GM23248 (cell line): ENCODE results near the gene WDR38.

DNA sequence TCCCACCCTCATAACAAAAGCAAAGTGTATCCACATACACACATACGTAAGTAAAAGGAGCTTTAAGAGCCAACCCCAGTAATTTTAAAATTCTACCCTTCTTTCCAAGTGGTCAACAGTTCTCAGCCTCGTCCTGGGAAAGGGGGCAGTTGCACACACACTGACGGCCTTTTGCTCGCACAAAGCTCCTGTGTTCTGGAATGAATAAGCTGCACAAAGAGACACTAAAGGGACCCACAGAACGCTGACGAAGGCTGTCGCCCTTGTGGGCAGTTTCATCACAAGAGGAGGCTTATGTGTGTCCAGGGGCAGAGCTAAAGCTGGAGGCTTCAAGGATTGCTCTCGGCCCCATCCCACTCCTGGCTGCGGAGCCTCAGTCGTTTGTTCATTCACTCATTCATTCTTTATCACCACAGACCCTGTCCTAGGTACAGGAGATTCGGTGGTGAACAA, 67.0 kb upstream of the NEK6 start:
- RAMPAGE, long total RNA = no peak

DNA sequence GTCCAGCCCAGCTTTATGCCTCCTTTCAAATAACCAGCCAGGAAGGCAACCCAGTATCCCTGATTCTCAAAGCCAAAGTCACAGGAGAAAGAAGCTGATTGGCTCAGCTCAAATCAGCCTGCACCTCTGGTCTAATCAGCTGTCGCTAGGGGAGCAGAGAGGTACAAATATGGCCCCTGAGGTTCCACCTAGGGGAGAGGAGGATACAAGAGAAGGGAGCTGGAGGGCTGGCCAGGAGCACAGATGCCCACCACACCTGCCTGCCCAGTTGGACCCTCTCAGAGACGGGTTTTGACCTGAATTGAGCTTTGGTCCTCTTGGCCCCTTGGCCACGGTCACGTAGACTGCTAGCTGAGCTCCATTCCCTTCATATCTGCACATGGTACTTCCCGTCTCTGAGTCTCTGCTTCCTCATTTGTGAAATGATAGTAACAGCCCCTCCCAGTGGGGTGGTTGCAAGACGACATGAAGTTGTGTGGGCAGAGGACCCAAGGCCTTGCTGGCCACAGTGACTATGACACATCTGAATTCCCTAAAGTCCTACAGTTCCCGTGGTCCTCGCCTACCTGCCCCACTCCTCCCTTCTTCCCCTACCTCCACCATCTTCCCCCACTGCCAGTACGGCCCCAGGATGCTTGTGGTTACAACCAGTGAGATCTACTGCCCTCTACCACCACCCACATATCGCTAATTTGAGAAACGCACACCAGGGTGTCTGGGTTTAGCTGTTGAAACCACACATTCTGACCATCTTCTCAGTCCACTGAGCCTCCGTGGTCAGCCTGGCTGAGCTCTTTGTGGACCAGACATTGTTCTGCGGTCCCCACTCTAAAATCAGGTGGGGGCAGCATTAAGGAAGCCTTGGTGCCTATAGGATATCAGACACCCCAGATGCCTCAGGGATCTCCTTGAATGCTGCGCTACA, 60.4 kb upstream of the NEK6 start:
- RAMPAGE, long total RNA = no peak

- RAMPAGE, long total RNA = no peak
Observed at GRCh38 chr9:124222329-124222719, 35.4 kb upstream of the NEK6 start.

DNA sequence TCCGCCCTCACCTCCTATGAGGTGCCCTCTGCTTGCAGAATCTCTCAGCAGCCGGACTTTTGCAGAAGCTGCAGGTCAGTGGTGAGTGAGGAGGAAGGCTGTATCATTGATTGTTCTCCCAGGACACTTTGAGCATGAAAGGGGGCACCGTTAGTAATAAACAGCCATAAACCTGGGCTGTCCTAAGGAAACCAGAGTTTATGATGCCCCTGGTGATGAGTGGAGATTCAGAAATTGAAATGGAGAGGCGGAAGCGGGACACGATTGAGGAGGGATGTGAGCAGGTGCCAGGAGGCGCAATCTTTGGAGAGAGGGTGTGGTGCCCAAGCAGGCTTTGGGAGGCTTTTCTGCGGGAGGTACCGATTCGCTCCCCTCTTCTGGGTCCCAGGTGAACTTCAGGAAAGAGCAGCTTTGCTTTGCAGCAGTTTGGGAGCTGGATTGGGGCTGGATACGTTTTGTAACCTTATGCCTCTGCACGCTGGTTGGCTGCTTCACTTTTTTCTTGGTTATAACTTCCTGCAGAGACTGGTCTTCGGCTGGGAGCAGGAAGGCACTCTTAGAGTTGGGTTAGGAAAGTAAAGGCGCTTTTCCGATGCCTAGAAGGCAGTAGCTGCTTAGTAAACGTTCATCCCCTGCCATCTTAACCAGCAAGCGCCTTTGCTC, 15.4 kb upstream of the NEK6 start:
- RAMPAGE, long total RNA = no peak

DNA sequence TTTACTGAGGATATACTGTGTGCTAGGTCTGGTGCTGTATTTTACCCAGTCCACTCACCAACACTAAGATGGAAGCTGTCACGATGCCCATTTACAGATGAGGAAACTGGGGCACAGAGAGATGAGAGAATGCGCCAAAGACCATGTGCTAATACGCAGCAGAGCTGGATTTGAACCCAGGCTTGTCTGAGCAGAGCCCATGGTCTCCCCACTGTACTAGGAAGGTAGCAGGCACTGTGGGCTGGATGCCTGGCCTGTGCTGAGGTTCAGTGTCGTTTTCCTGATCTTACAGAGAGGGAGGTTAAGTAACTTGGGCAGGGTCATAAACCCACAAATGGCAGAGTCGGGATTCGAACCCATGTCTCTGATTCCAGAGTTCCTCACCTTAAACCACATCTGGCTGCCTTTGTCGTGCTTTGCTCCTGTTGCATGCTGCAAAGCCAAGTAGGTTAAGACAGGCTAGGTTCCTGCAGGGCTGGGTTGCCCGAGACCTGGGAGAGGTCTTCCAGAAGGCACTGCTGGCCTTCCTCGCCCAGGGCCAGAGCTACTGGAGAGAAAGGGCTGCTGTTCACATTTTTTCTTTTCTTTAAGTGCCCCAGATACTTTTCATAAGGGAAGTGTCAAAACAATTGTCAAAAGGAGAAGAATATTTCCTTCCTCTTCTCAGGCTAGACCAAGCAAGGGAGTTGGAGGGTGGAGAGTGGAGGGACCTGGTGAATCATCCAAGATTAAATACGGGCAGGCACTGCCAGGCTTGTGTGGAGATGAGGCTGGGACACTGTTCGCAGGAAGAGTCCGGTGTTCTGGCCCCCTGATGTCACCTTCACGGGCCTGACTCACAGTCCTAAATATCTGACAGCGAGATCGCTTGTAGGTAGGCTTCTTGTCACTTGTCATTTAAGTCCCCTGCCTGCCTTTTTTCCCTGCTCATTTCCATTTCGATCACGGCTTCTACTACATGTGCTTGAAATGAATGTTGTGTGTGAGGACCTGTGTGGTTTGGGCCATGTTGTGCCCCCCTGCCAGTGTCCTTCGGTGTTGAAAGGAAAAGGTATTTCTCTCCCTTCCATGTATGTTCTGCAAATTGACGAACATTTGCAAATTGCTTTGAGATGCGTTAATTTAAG, 3.3 kb downstream of the NEK6 start:
- RAMPAGE, long total RNA = no peak

- RAMPAGE, long total RNA = no peak
Observed at GRCh38 chr9:124261837-124262215, 4.1 kb downstream of the NEK6 start.

GRCh38 chr9:124267035-124268099, 9.6 kb downstream of the NEK6 start:
- RAMPAGE, long total RNA = no peak

- RAMPAGE, long total RNA = no peak
Observed at GRCh38 chr9:124356498-124357583, 58.4 kb downstream of the PSMB7 start.

DNA sequence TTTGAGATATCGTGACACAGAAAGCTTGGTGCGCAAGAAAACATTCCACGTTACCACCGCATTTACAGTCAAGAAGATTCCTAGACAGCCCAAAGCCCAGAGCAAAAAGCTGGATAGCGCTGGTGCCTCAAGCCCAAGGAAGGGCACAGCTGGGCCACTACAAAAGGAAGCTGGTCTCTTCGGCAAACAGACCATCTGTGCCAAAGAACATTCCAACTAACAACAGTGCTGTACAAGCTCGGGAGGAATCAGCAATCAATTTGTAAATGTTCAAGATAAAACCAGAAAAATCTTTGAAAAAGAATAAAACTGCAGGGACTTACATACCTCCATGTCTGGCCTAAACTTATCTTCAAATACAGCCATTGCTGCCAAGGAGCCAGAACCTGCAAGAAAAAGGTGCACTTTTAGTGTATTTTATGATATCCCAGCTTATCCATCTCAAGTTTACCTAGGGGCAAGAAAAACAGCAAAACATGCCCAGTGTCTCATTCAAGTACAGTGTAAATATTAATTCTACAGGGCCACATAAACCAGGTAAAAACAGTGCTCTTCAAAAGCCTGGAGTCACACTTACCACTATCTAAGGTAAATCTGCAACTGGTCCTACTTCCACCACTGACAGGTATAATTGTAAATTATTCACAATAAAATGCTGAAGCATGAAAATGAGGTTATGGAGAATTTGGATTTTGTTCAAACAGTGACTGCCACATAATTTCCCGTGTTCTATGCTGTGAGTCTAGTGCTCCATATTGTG, 30.8 kb downstream of the PSMB7 start:
- RAMPAGE, long total RNA = no peak

GRCh38 chr9:124477756-124478359, 27.6 kb downstream of the ADGRD2 start:
- RAMPAGE, long total RNA = no peak

DNA sequence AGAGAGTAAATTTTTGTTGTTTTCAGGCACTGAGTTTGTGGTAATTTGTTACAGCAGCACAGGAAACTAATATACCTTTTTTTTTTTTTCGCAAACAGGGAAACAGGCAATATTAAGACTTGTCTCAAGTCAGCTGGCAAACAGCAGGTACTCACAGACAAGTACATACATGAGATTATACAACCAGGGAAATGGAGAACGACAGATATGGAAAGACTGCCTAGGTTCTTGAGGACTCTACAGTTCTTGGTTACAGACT, 49.5 kb upstream of the NR5A1 start:
- RAMPAGE, long total RNA = no peak

GRCh38 chr9:124723212-124723724, 47.8 kb downstream of the NR6A1 start:
- RAMPAGE, long total RNA = no peak

GRCh38 chr9:124734051-124734570, 37.0 kb downstream of the NR6A1 start:
- RAMPAGE, long total RNA = no peak

DNA sequence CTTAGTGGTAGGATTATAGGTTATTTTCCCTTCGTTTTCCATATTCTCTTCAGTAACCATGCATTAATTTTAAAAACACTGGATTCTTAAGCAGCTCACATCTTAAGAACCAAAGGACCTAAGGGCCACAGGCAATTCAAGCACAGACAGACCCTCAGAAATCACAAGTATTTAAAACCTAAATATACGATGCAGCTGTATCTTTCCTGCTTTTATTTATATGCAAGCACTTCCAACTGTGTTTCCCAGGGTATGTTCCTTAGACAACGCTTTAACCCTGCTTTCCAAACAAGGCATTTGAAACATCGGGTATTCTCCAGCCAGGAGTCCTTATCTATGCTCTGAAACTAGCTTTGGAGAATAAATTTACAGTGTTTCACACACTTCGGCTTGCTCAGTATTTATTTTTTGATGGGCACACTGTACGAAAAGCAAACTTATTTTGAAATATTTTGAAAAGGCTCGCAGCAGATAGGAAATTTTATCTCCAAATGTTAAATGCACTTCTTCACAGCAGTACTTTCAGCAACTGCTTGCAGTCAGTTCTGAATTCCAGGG, 13.5 kb downstream of the NR6A1 start:
- RAMPAGE, long total RNA = no peak

DNA sequence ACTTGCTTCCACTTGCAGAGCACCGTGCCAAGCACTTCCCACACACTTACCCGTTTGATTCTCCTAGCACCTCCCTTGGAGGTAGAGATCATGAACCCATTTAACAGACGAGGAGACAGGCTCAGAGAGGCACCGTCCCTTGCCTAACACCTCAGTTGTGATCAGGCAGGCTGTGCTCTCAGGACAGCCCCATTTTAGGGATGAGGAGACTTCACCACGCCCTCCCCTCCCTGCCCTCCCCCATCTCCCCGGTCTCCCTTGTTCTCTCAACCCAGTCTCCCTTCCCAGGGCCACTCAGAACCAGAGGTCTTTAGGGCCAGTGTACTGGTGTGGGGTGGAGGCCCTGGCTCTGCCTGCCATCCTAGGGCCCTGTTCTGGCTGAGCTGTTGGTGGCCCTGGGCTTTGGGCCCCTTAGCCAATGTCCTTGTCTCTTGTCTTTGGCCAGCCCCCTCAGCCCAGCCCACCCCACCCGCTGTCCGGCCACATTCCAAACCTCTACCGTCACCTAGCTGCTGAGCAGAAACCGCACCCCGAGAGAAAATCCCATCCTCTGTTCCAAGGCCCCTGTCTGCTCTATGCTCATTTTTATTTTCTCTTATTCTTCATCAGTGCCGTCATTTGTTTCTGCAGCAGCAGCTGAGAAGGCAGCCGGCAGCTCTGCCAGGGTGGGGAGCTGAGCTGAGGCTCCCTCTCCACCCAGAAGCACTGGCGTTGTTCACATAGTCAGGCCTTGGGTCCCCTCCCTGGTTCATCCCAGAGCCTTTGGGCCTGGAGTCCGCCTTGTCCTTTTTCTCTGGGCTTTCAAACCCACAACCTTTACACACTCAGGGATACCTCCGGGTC, 33.9 kb downstream of the OLFML2A start:
- RAMPAGE, long total RNA = no peak

GRCh38 chr9:124834502-124835552, 18.4 kb upstream of the WDR38 start:
- RAMPAGE, long total RNA = no peak

DNA sequence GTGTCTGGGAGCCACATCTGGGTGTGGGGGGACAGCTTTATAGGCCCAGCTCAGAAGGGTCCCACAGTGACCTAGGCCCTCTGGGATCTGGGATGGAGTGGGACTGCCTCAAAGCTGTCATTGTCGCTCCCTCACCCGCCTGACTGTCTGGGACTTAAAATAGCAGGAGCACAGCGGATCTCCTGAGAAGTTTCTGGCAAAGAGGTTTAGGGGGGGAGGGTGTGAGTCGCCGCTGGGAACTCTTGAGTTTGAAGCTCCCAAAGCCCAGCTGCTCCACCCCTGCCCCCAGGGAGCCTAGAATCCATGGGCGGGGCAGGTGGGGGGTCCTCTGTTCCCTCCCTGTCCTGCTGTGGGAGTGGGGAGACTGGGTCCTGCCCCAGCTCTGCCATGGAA, 1.2 kb upstream of the WDR38 start:
- RAMPAGE, long total RNA = no peak

- RAMPAGE, long total RNA = no peak
Observed at GRCh38 chr9:124853008-124854014, at the start of gene WDR38. WDR38 (plus strand) TSS chr9:124853460.

DNA sequence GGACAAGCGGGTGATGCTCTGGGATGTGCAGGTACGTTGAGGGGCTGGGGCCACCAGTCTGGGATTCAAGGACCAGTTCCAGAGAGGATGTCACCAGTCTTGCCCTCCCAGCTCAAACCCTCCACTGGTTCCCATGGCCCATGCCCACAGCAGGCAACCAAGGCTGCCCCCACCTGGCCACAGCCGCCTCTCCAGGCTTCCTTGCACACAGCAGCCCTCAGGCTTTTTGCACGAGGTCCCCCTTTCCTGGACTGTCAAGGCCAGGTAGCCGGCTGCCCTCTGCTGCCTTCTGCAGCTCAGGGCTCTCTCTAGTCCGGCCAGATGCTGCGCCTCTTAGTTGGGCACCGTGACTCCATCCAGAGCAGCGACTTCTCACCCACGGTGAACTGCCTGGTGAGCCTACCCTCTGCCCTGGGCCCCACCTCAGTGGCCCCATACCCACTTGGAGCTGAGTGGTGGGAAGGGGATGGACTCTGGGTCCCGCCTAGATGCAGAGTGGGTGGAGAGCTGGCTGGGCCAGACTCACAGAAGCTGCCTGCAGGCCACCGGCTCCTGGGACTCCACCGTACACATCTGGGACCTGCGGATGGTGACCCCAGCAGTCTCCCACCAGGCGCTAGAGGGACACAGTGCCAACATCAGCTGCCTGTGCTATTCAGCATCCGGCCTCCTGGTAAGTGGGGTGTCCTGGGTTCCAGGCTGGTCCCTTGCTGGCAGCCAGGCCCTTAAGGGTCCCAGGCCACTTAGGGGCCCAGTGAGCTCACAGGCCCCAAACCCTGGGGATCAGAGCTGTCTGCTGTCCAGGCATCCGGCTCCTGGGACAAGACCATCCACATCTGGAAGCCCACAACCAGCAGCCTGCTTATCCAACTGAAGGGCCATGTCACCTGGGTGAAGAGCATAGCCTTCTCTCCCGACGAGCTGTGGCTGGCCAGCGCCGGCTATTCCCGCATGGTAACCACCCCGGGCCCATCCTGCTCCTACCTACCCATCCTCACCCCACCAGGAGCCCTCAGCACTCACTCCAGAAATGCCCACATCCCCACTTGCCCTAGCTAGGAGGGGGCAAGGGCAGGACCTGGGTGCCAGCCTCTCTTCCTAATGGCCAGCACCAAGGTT, 3.0 kb downstream of the WDR38 start:
- RAMPAGE, long total RNA = no peak

GRCh38 chr9:124869566-124870092, 7.7 kb downstream of the ARPC5L start:
- RAMPAGE, long total RNA = no peak